HL-60 (cell line): ENCODE results near the genes SCARB2 and CCDC158.

GRCh38 chr4:74433475-74433973, 11.4 kb upstream of the AREG start:
- RRBS, result no CpG with 5 or more reads among the region's 6 CpGs

DNA sequence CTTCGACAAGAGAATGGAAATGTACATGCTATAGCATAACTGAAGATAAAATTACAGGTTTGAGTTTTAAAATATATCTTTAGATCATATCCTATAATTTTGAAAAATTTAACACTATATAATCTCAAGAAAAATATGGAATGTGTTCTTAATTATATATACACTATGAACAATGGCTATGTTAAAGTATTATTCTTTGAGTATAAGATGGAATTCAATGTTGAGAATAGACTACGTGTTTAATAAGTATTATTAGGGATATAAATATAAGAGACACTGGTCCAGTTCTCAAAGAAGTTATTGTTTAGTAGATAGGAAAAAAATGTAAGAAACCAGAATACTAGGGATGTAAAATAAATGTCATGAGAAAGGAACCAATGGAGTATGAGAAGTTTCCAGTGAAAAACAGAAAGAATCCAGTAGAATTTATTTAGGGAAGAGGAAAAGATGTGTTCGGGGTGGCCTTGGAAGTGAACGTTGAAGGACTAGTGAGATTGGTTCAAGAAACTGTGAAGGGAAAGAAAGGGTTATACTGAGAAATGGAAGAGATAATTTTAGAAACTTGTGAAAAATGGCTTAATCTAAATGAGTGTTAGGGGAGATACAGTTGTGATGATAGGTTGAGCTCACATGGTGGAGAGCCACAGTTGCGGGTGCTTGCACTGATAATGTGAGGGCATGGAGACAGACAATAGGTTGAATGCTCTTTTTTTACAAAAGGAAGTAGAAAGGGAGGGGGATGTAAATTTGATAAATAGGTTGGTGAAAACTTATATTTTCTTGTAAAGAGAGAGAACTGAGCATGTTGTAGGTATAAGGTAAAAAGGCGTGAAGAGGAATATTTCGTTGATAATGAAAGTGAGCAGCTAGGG, 7.9 kb downstream of the AREG start:
- RRBS, result no CpG with 5 or more reads among the region's 7 CpGs

DNA sequence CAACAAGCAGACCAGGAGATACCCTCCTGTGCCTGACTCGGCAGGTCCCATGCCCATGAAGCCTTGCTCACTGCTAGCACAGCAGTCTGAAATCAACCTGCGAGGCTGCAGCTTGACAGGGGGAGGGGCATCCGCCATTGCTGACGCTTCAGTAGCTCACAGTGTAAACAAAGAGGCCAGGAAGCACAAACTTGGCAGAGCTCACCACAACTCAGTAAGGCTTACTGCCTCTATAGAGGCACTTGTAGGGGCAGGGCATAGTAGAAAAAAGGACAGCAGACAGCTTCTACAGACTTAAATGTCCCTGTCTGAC, 60.6 kb downstream of the AREG start:
- RRBS, result no CpG with 5 or more reads among the region's 4 CpGs

GRCh38 chr4:74659527-74660241, 134.6 kb downstream of the BTC start:
- RRBS, result no CpG with 5 or more reads among the region's 3 CpGs

GRCh38 chr4:74755369-74756063, 38.8 kb downstream of the BTC start:
- RRBS, result no CpG with 5 or more reads among the region's 11 CpGs

DNA sequence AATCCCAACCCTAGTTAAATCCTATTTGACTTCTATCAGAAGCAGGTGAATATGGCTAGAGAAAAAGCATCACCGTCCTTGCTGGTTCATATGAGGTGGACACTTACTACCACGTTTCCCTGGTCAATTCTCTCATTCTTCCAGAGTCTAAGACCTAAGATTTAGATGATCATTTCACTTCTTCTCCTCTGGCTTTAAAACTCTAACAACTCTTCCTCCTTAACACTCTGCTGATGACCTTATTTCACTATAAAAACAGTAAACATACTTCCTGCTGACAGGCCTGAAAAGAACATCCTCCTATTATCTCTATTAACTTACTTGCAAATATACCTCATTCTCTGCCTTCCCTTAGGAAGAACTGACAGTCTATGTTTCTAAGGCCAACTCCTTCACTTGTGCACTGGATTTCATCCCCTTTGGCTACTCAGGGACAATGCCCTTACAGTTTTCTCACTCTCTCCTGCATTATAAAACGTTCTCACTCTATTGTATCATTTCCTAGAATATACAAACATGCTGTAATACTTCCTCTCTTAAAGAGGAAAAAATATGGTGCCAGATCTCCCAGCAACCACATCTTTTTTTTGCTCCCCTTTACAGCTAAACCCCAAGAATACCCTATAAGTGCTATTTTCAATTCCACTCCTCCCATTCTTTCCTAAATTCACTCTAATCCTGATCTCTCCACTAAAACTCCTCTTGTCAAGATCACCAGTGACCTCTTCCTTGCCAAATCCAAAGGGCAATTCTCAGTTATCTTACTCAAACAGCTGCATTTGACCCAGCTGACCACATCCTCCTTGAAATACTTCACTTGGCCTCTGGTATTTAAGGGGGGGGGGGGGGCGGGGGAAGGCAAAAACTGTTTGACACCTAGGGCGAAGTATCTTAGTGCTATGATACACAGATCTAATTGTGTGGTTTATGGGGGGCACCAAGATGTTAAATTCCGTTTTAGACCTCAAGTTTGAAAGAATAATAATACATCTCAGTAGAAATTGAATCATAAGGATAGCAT, 1.8 kb downstream of the RCHY1 start:
- RRBS, result no CpG with 5 or more reads among the region's 6 CpGs

DNA sequence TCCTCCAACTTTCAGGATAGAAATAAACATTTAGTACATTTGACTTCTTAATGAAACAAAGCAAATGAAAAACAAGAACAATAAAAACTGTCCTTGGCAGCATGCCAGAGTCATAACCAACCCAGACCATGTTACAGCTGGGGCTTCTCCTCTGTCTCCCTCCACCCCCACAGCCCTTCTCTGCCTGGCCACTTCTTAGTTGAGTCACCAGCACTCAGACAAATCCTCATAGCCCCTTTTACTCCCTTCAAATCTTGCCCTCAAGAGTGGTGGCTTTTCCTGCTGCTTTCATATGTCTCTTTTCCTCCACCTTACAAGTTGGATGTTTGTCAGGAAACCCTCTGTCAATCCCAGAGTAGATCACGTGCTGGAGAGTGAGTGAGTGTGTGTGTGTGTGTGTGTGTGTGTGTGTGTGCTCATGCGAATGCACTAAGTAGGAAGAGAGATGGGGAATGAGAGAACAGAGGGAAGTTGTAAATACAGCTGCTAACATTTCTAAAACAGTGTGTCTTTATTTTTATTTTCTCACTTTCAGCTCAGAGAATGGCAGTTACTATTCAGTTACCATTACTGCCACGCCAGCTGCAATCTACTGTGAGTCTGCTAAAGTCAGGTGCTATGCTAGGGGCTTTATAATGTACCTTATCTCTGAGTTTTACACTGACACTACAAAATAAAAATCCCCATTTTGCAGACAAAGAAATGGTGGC, 15.0 kb downstream of the SCARB2 start:
- RRBS, result no CpG with 5 or more reads among the region's 3 CpGs

DNA sequence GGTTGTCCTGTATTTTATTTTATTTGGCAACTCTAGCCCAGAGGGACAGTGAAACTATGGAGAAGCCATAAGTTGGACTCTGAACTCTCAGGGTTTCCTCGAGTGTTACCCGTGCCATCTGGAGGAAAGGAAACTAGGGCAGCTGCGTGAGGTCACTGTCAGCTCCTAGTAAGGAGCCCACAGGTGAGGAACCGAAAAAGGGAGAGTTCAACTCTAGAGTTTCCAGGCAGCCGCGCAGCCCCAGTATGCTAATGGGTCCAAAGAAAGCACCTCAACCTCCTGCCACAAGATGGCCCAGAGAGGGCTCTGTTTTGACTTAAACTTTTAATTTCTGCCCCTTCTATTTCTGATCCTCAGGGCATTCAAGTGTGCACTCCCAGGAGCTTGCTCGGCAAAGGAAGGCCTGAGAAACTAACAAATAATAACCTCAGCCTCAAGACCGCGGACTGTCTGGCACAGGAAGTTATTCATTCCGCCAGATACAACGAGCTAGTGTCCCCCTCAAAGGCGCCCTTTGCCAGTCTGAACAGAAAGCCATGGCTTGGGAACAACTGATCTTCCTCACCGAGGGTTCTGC, 13.9 kb downstream of the SCARB2 start:
- RRBS, result no CpG with 5 or more reads among the region's 13 CpGs

GRCh38 chr4:76212668-76213215, 882 bp downstream of the SCARB2 start:
- RRBS, result no CpG with 5 or more reads among the region's 9 CpGs

GRCh38 chr4:76213407-76214387, at the start of gene SCARB2:
SCARB2 (minus strand) TSS chr4:76213824.
- RRBS, result 3% methylated on average over 59 of the region's 101 CpGs

DNA sequence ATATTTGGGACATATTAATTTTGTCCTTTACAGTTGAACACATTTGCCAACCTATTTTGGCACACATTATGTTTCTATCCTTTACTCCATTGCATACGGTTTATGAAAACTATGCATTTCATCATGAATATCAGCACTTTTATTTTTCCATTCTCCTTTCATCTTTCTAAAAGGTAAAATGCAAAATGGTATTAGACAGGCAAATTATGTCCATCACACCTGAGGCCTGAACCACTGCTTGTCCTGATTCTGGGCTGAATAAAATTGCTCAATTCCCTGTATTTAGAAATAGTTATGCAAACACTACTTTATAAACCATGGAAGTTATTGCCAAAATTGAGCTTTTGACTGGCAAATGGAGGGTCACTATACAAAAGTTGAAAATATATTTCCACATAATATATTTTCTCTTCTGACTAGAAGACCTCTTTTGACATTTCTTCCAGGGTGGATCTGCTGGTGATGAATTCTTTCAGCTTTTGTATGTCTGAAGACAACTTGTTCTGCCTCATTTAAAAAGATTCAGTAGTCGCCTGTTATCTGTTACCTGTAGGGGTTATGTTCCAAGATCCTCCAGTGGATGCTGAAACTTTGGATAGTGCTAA, 21.1 kb downstream of the FAM47E start:
- RRBS, result no CpG with 5 or more reads among the region's 2 CpGs

DNA sequence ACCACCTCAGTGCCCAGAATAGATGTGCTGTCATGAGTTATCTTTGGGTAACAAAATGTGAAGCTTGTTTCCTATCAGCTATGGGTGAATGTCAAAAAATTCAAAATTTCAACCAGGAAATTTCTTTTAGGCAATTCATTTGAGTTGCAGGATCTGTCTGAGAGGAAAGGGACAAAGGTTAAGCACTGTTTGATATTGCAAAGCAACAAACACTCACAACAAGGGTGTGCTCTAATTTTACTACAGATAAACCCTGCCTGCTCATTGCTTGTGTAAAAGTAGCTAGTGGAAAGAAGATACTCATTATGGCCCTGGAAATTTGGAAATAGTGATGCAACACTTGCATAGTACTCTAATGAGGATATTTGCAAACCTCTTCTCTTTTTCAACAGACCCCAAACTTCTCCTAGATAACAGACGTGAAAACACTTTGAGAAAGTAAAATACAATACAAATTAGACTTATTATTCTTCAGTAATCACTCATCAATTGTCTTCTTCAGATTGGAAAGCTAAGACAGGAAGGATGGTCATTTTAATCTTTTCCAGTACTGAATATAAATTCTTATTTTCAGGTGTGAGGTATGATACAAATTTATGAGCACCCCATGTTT, 27.1 kb downstream of the FAM47E start:
- RRBS, result no CpG with 5 or more reads among the region's 1 CpG

GRCh38 chr4:76420854-76422026, at the start of gene CCDC158:
CCDC158 (minus strand) TSS chr4:76421141.
- RRBS, result 27% methylated on average over 27 of the region's 88 CpGs

GRCh38 chr4:76569621-76570951, 135.1 kb downstream of the SHROOM3 start:
- RRBS, result no CpG with 5 or more reads among the region's 14 CpGs

DNA sequence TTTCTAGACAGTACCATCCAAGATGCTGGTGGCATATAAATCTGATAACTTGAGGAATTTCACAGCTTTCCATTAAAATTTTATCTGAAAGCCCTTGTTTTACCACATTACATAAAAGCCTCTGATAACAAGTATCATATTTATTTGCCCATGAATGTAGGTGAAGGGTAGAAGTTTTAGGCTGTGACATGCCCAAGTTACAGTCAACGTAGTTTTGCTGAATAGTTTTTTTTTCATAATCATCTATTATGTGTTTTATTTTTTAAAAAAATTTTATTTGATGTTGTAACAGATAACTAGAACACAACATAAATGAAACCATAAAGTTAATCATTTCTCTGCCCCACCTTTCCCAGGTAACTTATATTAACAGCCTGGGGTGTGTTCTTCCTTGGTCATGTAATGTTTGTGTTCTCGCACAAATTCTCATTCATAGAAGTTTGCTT, 215.0 kb downstream of the SOWAHB start:
- RRBS, result no CpG with 5 or more reads among the region's 2 CpGs

DNA sequence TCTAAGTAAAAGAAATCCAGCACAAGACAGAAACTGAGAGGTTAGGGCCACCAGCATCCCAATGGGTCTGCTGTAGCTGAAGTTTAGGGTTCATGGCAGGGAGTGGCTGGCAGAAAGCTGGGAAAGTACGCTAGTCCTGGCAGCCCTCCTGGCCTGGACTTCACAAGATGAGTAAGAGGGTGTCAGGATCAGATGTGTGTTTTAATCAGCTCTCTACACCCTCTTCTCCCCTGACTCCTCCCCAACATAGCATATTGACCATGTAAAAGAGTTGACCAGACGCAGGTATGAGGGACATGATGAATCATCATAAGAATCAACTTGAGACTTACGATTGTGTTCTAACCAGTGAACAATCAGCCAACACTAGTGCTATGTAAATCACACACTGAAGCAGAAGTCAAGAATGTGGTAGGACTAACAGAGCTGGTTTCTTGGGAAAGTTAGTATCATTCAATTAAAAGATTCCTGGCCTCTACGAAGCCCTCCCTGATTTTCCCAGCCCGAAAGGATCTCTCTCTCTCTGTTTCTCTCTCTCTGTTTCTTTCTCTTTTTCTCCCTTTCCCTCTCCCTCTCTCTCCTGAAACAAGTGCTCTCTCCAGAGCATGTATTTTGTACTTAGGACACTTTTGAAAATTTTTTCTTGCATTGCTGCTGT, 5.3 kb downstream of the SOWAHB start:
- RRBS, result no CpG with 5 or more reads among the region's 5 CpGs

GRCh38 chr4:76974333-76974532, 24.7 kb downstream of the SEPTIN11 start:
- RRBS, result no CpG with 5 or more reads among the region's 1 CpG

- RRBS, result no CpG with 5 or more reads among the region's 2 CpGs
These were observed 25.7 kb downstream of the CCNI start for GRCh38 chr4:77050020-77050492.

DNA sequence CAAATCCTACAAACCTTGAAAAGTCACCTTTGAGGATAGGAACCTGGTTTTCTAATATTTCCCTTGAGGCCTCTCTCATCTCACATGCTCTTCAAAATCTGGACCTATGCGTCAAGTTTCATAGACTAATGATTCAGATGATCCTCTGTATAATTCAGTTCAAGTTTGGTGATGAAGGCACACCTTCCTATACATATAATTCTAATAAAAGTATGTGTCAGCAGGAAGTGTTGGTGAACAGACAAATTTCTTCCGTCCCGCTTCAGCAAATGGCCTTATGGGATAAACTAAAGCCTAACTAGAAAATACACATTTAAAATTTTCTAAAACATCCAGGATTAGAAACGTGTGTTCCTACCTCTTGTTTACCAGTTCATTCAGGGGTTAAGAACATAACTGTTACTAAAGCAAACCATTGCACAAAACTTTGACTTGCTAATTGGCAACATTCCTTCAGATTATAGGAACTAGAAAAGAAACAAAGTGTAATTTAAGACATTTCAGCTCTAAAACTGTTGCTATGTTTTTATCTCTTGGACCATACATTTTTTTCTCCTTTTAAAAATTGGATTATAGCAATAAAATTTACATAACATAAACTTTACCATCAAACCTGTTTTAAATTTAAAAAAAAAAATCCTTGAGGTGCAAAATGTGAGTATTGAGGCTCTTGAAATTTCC, 39.5 kb upstream of the CXCL13 start:
- RRBS, result no CpG with 5 or more reads among the region's 4 CpGs

DNA sequence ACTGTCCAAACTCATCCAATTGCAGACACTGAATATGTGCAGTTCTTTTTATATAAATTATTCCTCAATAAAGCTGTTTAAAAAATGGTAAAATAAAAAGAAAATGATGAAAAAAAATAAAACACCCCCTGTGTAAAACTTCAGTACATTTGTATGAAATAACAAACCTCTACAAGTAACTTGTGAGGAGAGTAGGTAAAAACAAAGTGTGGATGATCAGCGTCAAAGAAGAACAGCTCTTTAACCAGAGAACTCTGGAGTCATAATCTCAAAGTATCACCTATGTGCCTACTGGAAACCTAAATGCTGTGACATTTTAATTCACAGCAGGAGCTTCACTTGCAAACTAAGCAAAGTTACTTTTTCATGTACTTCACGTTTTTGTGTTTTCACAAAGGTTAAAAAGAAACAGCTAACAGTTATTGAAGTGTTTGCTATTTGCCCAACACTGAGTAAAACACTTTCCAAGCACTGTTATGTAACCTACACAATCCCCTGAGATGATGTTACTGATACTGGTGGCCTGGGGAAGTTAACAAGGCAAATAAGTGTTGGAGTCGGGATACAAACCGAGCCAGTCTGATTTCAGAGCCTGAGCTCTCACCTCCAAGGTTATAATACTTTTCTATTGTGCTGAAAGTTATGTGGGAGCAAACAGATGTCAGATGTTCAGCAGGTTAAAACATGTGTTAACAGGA, 4.2 kb upstream of the CXCL13 start:
- RRBS, result no CpG with 5 or more reads among the region's 4 CpGs